Umbilical cord (tissue), 2 donors: ENCODE measurements around the gene GSG1.

GRCh38 chr12:12803734-12804648, 9.2 kb upstream of the DDX47 start:
- RAMPAGE, long total RNA, result no peak

- RAMPAGE, long total RNA, result no peak
Measured at GRCh38 chr12:12804649-12804877, 8.6 kb upstream of the DDX47 start.

- RAMPAGE, long total RNA, result no peak
Measured at GRCh38 chr12:12926845-12928078, 24.7 kb downstream of the GPRC5D start.

GRCh38 chr12:13098465-13099022, 4.9 kb downstream of the GSG1 start:
- RAMPAGE, long total RNA, result no peak

DNA sequence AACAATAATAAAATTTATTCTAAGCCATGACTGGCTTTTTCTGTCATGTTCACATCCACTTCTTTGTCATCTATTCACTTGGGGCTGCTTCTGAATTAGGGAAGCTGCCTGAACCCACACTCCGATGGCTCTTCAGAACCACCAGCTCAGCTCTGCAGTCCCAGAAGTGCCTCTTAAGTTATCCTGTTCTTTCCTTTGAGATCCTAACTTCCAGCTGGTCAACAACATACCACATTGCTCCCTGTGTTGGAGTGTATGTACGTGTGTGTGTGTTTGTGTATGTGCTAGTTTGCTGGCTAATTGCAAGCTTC, 1.1 kb downstream of the GSG1 start:
- RAMPAGE, long total RNA, result no peak

DNA sequence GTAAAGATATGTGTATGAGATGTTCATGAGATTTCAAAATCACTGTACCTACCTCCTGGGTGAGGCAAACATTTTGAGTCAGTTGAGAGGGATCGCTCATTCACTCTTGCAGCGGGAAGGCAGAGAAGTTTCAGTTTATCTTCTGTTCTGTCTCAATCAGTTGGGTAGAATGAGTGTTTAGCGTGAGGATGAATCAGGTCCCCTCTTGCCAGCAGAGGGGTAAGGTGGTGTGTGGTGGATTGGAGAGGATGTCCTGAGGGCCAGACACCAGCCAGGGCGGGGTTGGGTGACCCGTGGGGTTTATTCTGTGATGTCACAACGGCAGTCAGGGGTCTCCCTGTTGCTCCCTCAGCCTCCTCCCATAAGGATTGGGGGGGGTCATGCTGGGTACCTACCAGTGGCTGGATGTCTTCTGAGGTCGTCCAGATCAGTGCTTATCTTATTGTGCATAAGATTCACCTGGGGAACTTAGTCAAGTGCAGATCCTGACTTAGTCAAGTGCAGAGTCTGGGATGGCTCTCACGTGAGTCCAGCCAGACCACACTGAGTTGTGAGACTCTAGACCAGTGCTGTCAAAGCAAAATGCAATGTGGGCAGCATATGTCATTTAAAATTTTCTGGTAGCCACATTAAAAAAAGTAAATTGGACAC, at the start of gene GSG1:
TSS of gene GSG1 (minus strand) at position 255 of the 651 bp plus-strand sequence.
- RAMPAGE, long total RNA, result no peak

- RAMPAGE, long total RNA, result no peak
Measured at GRCh38 chr12:13214216-13214489, 17.6 kb downstream of the EMP1 start.

- RAMPAGE, long total RNA, result no peak
Measured at GRCh38 chr12:13255693-13256391, 59.3 kb downstream of the EMP1 start.

- RAMPAGE, long total RNA, result no peak
Measured at GRCh38 chr12:13386525-13387018, 190.0 kb downstream of the EMP1 start.

GRCh38 chr12:13390174-13390866, 193.8 kb downstream of the EMP1 start:
- RAMPAGE, long total RNA, result no peak

GRCh38 chr12:14403560-14404139, 38.2 kb downstream of the ATF7IP start:
- RAMPAGE, long total RNA, result no peak

DNA sequence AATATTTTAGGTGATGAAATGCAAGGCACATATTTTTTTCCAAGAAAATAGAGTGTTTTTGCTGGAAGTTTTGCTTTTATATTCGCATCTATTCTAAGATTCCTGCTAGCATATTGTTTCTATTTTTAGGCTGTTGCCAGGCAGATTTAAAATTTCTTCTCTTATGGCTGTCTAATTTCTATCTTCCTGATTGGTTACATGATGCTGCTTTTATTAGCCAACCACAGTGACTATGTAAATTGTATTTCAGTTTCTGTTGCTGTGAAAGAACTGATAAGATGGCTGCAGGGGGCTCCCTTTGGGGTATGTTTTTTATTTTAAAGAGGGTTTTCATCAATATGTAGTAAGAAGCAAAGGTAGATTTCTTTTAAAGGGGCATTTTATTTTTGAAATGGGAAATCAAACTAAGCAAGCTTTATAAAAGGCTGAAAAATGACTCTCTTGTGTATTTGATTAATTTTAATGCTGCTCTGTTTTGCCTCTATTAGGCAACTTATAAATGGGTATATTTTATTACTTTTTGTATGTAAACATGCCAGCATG, 42.8 kb downstream of the ATF7IP start:
- RAMPAGE, long total RNA, result no peak

DNA sequence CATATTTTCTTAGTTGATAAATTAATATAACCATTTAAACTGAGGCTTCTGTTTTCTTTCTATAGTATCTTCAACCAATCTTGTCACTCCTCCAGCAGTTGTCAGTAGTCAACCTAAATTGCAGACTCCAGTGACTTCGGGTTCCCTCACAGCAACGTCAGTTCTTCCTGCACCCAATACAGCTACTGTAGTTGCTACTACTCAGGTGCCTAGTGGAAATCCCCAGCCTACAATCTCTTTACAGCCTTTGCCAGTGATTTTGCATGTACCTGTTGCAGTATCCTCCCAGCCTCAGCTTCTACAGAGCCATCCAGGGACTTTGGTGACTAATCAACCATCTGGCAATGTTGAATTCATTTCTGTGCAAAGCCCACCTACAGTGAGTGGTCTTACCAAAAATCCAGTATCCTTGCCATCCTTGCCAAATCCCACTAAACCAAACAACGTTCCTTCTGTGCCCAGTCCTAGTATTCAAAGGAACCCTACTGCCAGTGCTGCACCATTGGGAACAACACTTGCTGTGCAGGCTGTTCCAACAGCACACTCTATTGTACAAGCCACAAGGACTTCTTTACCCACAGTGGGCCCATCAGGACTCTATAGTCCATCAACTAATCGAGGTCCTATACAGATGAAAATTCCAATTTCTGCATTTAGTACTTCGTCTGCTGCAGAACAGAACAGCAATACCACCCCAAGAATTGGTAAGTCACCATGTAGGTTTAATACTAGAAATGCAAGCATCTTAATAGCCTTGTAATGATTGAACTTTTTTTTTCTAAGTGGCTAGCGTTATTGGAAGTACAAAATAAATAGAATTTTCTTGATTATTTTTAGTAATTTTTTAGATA, 95.2 kb downstream of the ATF7IP start:
- RAMPAGE, long total RNA, result no peak

DNA sequence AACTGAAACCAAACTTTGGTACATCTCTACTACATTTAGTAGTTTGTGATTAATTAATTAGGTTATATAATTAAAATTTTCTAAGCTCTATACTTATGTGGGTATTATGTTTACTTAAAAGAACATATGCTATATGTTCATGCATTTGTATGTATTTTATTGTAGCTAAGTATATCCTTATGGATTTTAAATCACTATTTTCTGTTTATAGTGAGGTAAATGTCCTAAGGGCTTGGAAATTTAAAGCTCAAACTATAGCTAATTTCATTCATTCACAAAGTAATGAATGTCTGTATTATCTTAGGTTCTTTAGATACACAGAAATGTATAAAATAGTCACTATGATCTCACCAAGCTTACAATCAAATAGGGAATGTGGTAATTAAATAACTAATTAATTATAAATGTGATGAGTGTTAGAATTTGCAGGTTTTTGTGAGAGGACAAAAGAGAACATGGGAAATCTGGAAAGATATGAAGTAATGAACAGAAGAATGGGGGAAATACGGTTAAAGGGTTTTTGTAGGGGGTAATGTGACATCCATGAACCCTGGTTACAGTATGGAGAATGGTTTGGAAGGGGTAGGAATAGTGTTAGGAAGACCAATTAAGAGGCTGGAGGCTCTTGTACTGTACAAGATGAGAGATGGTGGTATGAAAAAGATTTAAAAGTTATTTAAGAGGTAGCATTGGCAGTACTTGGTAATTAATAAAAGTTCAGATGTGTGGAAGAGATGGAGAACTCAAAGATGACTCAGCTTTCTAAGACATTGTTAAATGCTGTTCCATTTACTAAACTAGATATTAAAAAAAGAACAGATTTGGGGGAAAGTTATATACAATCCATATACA, 97.9 kb downstream of the ATF7IP start:
- RAMPAGE, long total RNA, result no peak

GRCh38 chr12:14554197-14554932, 13.3 kb downstream of the PLBD1 start:
- RAMPAGE, long total RNA, result no peak

- RAMPAGE, long total RNA, result no peak
Measured at GRCh38 chr12:14678471-14678841, 17.9 kb downstream of the GUCY2C start.

DNA sequence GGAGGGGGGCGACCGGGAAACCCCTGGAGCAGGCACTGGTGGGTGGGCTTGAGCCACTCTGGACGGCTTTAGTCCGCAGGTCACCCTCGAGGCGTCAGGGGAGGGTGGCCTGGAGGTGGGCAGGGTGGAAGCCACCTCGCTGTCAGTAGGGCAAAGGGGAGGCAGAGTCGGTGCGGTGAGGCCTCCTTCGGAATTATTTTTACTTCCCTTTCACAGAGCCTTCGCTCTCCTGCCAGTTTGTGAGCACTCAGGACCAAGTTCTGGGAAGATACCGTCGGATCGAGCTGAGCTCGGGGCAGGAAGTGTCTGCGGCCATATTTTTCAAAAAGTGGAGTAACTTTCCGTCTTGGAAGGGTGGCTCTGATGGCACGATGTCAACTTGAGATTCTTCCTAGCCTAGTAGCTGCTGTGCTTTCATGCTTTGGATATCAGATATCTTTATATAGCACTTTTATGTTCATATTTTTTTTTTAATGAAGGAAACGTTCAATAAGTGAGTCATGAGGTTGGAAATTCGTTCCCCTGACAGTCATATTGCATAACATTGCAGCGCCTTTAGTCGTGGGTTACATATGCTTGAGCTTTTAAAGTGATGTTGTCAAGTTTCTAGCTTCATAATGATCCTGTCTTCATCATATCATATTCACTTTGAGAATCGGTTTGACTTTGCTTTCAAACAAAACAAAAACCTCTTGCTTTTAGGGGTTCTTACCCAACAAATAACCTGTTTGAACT, 1.0 kb downstream of the H2AJ start:
- RAMPAGE, long total RNA, result no peak

DNA sequence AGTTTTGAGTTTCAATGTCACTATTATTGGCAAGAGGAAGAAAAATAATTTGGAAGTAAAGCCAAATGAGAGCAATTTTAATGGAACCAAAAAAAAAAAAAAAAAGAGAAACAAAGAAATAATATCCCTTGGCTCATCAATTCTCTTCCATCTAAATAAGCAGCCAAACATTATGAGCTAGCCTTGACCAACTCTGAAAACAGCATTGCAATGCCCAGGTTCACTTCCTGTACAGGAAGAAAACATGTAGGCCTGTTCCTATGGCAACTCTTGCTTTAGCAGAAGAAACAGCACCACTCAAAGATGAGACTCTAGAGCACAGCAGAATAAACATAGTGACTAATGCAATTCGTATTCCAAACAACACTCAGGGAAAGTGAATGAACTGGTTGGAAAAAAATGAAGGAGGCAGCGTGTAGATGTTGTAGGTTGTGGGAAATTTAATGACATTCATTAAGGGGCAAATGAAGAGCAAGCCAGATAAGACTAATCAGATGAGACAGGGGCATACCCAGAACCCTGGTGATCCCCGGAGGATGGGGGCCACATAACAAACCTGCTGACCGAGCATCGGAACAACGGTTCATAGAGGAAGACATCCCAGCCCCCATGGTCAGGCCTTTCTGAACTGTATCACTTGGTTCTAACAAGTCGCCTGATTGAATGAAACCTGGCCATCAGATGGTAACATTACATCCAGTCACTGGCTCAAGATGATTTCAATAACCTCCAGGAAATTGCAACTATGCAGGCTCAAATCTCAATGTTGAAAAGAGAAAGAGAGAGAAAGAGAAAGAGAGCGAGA, 9.0 kb downstream of the ARHGDIB start:
- RAMPAGE, long total RNA, result no peak

DNA sequence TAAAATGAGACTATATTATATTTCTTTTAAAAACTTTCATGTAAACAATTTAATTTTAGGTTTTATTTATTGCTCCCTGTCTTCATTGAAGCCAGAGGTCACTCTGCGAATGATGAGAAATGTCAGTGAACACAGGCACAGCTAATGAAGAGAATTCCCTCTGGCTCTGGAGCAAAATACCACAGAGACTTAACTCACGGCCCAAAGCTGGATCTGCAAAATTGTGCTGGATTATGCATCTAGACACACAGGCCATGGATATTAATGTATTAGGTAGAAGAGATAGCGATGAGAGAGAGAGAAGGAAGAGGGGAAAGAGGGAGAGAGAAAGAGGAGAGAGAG, 3.9 kb downstream of the ARHGDIB start:
- RAMPAGE, long total RNA, result no peak

- RAMPAGE, long total RNA, result no peak
Measured at GRCh38 chr12:15215836-15216492, 5.3 kb downstream of the RERG start.